Osteocyte (in vitro differentiated cells): ENCODE data around the gene FAF1.

- PRO-cap: no peak
These were observed 34.7 kb downstream of the CMPK1 start for GRCh38 chr1:47368064-47368823.

GRCh38 chr1:47387214-47388206 is 28.6 kb upstream of the FOXE3 start:
- PRO-cap: no peak

DNA sequence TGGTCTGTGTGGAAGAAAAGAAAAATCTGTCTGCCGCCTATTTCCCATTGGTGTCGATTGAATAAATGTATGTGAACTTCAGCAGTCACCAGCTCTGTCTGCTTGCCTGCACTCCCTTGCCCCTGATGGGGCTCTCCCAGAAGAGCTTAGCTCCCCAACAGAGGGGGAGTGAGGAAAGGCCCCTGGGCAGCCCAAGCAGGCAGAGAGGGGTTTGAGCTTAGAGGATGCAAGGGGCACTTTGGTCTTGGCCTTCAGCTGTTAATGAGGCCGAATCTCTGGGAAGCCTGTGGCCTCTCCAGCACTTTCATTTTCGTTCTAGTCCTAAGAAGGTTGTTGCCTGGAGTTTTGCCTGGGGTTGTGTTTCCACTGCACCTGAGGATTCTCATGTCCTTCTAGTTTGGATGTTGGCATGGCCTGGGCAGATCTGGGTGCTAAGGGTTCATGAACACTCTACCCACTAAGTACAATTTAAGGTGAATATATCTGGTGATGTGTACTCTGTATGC is 2.8 kb downstream of the FOXD2 start:
- PRO-cap: no peak

DNA sequence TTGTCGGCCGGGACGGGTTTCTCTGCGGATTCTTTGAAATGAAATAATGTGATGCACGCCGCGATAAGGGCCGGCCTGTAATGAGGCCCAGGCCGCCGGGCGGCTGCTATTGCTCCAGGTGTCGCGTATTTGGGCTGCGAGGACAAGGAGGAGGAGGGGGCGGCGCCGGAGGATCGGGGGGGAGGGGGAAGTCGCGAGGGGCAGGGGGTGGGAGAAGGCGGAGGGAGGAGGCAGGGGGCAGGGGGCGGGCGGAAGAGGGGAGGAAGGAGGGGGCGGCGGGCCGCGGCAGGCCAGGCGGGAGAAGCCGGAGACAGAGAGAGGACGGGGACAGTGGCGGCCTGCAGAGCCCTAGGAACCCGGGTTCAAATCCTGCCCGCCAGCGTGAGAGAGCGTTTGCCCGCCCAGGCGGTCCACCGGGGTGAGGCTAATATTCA is 95.6 kb downstream of the FOXD2 start:
- PRO-cap: no peak

DNA sequence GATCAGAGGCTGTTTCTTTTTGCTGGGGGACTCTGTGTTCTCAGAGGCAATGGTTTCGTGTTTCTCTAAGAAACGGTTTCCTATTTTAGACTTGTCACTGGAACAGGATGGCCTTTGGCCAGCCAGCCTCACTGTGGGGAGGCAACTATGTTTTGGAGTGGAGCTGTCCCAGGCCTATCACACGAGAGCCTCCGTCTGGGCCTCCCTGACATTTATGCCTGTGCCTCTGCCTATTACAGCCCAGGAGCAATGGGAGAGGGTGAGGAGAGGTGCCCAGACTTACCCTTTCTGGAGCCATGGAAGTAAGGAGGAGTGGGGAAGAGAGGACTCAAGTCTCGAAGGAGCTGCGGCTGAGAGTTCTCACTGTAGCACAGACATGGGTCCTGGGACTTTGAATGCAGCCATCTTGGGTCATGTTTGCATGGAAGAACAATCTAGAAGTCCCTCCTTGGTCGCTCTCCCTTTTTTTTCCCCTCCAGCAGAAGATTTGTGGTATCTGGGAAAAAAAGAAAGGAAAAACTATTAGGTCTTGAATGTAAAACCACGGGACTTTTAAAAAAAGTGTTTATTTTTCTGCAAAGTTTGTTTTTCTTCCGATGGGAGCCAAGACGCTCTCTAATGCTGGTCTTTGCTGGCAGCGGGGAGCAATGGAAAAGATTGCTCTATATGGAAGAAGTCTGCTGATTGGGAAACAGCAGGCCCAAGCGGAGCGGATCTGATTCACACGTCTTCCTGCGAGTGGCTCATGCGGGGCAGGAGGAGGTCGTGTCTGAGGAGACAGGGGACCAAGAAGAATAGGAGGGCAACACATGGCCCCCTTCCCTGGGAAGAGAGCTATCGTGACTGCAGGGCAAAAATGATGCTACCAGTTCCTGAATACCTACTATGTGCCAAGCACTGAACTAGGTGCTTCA is 219.2 kb downstream of the FOXD2 start:
- PRO-cap: no peak

DNA sequence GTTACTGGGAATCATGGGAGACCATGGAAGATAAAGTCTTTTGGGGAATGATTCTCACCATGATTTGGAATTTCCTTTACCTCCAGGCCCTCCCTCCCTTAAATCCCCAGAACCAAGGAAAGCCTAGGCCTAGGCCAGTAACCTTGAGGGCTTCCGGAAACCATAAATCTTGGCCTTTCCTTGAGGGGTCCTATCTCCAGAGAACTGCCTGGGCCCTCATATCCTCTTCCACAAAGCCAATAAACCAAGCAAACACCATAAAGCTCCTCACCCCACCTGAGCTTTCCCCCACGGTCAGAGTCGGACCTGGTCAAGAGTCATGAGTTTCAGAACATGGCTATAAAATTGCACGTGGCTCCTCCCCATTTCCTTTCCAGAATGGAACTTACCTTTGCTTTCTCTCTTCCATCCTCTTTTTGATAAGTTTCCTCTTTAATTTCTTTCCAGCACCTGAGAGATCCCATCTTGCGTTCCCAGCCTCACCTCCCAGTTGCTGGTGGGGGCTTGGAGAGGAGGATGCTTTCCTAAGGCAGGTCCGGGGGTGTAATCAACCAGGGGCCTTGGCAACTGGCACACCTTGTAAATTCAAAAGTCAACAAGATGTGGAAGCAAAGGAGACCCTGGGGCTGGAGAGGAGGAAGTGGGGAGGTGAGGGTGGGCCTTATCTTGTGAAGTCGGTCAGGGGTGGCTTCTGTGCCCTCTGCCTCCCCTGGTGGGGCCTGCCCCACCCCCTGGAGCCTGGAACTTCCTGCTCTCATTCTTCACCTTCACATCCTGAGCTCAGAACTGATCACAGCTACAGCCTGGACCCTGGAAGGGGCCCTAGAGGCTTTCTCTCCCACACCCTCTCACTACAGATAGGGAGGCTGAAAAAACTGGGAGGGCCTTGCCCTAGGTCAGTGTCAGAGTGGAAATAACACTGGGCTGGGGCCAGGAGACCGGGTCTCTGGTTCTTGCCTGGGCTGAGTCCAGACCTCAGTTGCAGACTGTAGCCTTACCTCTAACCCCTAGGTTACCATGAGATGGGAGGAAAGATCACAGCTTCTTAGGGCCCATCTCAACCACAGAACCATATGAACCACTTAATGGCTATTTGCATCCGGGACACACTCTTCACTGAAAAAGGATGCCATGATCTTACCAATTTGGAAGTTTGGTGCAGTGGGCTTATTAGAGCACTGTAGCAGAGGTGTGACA is 260.1 kb downstream of the FOXD2 start:
- PRO-cap: no peak

- PRO-cap: no peak
These were observed 270.2 kb downstream of the TRABD2B start for GRCh38 chr1:47726930-47727366.

DNA sequence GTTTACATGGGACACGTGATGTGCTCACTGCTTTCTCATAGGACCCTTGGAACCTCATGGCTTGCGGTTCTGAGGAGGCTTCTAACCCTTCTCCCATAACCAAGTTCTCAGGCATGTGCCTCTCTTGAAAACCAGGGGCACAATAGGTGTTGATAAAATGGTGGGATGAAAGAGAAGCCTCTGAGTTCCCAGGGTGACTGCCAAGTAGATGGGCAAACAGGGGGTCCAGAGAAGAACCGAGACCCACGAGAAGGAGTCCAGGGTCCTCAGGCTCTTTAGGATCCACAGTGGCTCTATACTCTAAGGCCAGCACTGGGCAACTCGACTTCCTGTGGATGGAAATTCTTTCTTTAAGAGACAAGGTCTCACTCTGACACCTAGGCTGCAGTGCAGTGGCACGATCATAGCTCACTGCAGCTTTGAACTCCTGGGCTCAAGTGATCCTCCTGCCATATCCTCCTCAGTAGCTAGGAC is 95.0 kb downstream of the TRABD2B start:
- PRO-cap: no peak

DNA sequence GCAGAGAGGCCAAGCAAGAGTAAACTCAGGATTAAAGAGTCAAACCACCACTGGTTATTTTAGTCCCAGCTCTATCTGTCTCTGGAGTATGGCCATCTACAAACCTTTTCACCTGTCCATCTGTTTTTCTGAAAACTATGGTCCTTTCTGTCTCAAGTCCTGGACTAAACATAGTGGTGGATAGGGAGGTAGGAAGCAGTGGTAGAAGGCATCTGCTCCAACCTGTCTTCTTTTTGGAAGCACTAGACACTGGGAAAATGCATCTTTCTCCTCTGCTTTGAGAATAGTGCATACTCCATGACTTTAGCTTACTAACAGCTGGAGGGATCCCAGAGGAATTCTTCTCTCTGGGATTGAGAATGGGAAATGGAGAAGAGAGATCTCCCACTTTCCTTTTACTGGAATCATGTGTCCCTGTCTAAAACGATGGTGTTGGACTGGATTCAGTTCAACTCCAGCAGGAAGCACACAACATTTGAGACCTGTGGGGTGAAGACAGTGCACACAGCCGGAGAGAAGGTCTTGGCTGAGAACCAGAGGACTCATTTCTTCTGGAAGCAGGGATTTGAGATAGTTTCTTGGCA is 58.8 kb downstream of the TRABD2B start:
- PRO-cap: no peak

DNA sequence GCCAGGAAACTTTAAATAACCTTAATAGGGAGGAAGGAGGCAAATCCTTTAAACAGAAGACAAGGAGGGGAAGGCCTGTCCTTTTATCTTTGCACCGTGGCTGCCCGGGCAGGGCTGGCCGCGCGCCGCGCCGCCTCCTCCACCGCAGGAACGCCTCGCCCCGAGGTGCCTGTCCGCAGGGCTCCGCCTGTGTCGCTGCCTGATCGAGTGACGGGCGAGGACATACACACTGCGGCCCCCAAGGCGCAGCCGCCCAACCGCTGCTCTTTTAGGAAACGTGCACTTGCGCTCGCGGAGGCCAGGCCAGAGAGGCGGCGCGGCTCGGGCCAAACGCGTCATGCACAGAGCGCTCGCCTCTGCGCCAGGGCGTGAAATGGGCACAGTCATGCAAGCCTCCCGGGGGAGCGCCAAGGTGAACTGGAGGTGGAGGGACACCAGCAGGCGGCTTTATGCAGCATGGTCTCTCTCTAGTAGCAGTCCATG is 13.0 kb downstream of the TRABD2B start:
- PRO-cap: no peak

- PRO-cap: no peak
These were observed 1.5 kb downstream of the TRABD2B start for GRCh38 chr1:47995712-47995965.

DNA sequence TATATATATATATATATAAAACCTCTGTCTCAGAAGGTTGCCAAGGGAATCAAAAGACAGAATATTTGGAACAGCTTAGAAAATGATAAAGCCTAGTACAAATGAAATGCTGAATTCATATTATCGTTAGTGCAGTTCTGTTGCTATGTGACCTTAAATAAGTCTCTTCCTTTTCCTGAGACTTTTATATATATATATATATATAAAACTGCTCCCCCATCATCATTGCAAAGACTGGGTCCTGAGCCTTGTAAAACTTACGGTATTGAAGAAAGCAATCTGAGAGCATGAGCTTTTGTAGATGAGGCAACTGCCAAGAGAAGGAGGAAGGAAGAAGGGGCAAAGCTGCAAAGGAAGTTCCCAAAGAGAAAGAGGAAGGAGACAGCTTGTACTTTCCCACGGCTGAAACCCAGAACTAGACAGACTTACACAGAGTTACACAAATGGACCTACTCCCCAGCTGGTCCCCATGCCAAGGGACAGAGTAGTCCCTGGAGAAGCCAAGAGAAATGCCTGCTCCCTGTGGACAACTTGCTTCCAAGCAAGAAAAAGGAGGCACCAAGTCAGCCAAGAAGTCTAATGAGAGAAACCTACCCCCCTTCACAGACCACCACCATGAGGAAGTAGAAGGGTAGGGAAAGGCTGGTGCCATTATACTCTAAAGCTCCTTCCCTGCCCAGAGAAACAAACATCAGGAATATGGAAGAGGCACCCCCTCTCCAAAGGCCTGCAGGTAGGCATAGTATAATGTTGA is 22.6 kb downstream of the SLC5A9 start:
- PRO-cap: no peak

- PRO-cap: no peak
These were observed 103.6 kb downstream of the SPATA6 start for GRCh38 chr1:48368219-48368946.

DNA sequence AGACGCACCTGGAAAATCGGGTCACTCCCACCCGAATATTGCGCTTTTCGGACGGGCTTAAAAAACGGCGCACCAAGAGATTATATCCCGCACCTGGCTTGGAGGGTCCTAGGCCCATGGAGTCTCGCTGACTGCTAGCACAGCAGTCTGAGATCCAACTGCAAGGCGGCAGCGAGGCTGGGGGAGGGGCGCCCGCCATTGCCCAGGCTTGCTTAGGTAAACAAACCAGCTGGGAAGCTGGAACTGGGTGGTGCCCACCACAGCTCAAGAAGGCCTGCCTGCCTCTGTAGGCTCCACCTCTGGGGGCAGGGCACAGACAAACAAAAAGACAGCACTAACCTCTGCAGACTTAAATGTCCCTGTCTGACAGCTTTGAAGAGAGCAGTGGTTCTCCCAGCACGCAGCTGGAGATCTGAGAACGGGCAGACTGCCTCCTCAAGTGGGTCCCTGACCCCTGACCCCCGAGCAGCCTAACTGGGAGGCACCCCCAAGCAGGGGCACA is 506.1 kb upstream of the BEND5 start:
- PRO-cap: no peak

DNA sequence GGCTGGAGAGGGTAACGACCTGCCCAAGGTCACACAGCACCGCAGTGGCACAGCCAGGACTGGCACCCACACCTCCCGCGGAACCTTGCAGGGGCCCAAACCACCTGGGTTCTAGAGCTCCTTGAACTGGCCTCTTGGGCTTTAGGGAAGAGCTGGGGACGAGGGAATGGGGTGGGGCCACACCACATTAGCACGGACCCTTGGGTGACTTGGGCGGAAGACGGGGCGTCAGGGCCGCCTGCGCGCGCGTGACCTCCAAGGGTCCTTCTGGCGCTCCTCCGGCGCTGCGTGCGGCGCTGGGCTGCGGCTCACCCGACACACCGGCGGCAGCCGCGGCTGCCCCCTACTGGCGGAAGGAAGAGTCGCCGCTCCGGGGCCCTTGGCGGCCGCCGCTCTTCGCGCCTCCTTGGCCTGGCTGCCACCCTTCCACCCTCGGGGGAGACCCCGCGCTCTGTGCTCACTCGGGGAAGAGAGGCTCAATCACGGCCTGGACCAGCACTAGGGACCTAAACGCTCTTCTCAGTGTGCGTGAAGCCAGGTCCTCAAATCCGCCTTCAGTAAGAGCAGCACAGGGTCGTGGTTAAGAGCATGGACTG is 89.7 kb downstream of the DMRTA2 start:
- PRO-cap: no peak

DNA sequence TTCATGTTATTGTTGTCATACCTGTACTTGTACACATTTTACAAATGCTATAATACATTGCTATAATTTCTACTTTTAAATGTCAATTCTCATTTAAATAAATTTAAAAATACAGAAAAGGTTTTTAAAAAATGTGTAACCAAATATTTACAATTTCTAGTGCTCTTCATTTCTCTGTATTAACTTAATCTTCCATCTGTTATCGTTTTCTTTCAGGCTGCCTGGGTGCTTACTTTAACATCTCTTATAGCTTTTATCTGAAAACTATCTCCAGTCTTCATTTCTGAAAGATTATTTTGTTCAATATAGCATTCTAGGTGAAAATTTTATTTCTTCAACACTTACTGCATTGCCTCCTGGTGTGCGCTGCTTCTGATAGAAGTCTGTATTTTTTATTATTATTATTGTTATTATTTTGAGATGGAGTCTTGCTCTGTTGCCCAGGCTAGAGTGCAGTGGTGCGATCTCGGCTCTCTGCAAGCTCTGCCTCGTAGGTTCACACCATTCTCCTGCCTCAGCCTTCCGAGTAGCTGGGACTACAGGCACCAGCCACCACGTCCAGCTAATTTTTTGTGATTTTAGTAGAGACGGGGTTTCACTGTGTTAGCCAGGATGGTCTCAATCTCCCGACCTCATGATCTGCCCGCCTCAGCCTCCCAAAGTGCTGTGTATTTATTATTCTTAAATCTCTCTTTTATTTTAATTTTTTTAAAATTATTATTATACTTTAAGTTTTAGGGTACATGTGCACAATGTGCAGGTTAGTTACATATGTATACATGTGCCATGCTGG is 201.4 kb downstream of the FAF1 start:
- PRO-cap: no peak

GRCh38 chr1:50908106-50908549 is 51.9 kb downstream of the FAF1 start:
- PRO-cap: no peak

- PRO-cap: bidirectional peak, plus-strand start at chr1:50960354, minus-strand start at chr1:50960244
These were observed at the start of gene FAF1 for GRCh38 chr1:50959425-50960491. TSS of gene FAF1 (minus strand) at chr1:50960267.

GRCh38 chr1:51313900-51314768 is 16.2 kb downstream of the TTC39A start:
- PRO-cap: no peak

- PRO-cap: no peak
These were observed 85.5 kb downstream of the EPS15 start for GRCh38 chr1:51433513-51434005.